Mesenchymal stem cell of adipose (primary cell): ENCODE measurements around a stretch of chr22.

GRCh38 chr22:31943729-31944180 is 580 bp upstream of the YWHAH start:
- CAGE, long polyA plus RNA, result no peak

- CAGE, long polyA plus RNA, result no peak
Observed at GRCh38 chr22:31945726-31946012, 1.3 kb downstream of the YWHAH start.

GRCh38 chr22:31947408-31948512 is 3.4 kb downstream of the YWHAH start:
- CAGE, long polyA plus RNA, result no peak

GRCh38 chr22:32082821-32083129 is 39.7 kb downstream of the SLC5A1 start:
- CAGE, long polyA plus RNA, result no peak

DNA sequence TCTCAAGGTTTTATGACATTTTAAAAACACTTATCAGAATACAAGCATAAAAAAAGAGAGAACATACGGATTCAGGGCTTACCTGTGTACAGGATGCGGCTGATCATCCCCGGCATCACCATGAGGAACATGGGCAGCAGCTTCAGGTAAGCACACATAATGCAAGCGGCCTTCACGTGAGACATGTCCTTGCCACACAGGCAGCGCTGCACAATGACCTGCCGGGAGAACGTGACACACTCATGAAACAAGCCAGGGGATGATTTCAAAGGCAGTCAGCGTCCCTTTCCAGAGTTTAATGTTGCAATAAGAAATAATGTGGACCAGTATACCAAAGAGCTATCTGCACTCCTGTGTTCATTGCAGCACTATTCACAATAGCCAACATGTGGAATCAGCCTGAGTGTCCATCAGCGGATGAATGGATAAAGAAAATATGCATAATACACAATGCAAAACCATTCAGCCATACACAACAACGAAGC is 22.3 kb downstream of the SLC5A4 start:
- CAGE, long polyA plus RNA, result no peak

DNA sequence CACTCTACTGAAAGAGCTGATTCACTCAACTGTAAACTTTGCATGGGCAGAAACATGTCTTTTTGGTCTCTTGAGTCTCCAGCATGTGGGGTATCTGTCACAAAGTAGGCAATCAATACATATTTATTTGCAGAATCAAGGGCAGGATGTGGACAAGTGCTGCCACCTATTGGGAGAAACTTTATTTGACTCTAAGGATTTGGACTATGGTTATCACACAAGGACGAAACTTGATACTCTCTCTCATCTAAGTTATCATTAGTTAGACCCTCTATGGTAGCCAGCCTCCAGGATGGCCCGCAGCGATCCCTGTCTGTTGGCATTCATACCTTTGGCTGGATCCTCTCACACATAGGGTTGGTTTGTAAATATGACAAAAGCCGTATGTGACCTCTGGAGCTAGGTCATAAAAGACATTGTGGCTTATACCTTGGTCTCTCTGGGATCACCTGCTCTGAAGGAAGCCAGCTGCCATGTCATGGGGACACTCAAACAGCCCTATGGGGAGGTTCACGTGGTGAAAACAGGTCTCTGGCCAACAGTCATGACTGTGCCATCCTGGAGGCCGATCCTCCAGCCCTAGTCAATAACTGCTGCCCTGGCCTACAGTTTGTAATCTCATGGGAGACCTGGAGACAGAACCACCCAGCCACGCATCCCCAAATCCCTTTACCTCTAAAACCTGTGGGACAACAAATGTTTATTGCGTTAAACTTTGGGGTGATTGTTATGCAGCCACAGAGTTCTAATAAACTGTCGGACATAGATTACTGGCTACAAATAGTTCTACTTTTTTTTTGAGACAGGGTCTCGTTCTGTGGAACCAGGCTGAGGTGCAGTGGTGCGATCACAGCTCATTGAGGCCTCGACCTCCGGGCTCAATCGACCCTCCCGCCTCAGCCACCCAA is 1.0 kb upstream of the FBXO7 start:
- CAGE, long polyA plus RNA, result no peak

GRCh38 chr22:32487059-32487509 is 12.5 kb downstream of the FBXO7 start:
- CAGE, long polyA plus RNA, result no peak

- CAGE, long polyA plus RNA, result no peak
Observed at GRCh38 chr22:32529908-32530746, 55.5 kb downstream of the FBXO7 start.

- CAGE, long polyA plus RNA, result no peak
Observed at GRCh38 chr22:32558705-32559281, 84.2 kb downstream of the FBXO7 start.

DNA sequence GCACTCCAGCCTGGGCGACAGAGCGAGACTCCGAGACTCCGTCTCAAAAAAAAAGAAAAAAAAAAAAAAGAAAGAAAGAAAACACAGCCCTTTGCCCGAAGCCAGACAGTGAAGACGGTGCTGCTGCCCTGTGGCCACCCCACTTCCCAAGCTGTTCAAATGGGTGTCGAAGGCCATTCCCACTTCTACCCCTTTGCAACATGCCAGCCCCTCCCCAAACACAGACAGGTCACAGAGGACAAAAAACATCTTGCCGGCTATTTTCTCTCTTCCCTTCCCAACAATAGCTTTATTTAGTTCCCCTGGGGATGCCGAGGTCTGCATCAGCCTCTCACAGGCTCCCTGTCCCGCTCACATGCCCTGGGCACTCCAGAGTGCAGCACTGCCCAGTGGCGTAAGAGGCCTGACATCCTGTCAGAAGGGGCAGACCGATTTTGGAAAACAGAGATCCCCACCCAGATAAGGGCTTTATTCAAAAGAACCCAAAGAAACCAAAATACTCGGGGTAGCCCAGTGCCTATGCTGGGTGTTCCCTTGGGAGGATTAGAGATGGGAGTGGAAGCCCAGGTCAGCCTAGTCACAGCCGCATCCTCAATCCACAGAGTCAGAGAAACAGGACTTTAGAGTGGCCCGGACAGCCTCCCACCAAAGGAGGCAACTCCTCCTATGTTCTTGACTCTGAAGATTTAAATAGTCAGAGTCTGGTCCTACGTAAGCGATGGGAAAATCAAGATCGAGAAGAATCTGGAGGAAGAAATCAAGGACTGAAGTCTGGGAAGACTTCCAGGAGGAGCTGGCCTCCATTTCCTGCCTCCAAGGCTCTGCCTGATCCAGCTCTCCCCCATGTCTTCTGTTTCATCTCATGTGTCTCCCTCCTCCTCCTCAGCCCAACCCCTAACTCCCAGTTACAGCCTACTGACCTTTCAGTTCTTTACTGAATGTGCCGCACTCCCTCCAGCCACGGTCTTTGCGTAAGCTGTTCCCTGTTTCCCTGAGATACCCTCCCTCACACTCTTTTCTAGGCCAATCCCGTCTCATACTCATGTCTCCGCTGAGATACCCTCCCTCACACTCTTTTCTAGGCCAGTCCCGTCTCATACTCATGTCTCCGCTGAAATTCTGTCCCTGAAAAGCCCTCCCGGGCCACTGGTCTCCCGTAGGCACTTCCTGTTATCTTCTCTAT is 129.3 kb downstream of the FBXO7 start:
- CAGE, long polyA plus RNA, result no peak

- CAGE, long polyA plus RNA, result no peak
Observed at GRCh38 chr22:32815448-32816216, 14.1 kb downstream of the TIMP3 start.

- CAGE, long polyA plus RNA, result no peak
Observed at GRCh38 chr22:32820911-32821749, 19.6 kb downstream of the TIMP3 start.

DNA sequence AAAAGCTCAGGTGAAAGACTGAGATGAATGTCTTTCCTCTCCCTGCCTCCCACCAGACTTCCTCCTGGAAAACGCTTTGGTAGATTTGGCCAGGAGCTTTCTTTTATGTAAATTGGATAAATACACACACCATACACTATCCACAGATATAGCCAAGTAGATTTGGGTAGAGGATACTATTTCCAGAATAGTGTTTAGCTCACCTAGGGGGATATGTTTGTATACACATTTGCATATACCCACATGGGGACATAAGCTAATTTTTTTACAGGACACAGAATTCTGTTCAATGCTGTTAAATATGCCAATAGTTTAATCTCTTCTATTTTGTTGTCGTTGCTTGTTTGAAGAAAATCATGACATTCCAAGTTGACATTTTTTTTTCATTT is 58.6 kb downstream of the TIMP3 start:
- CAGE, long polyA plus RNA, result no peak

- CAGE, long polyA plus RNA, result no peak
Observed at GRCh38 chr22:32880919-32881730, 79.6 kb downstream of the TIMP3 start.

- CAGE, long polyA plus RNA, result no peak
Observed at GRCh38 chr22:32888981-32889281, 87.4 kb downstream of the TIMP3 start.

- CAGE, long polyA plus RNA, result no peak
Observed at GRCh38 chr22:33299395-33299970, 241.3 kb upstream of the SYN3 start.

DNA sequence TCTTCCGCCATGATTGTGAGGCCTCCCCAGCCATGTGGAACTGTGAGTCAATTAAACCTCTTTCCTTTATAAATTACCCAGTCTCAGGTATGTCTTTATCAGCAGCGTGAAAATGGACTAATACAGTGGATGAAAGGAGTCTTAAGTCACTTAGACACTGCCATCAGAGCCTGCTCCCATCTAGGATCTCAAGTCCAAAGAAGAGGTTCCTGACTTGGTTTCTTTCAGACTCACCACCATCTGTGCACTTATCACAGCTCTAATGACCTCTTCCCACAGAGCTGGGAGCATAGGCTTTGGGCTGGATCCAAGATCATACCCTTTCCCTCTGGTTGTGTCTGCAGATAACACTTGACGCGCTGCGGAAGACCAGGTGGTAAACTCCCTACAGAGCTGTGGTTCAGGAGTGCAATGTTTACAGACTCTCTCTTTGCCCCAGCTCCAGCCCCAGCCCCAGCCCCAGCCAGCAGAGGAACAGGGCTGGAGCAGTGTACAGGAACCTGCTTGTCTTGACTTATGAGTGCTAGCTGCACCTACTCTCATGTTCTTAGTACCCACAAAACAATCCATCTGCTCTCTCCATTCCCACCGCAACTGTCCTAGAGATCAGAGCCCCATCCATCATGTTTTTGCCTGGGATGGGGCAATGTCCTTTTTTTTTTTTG is 274.3 kb upstream of the SYN3 start:
- CAGE, long polyA plus RNA, result no peak

- CAGE, long polyA plus RNA, result no peak
Observed at GRCh38 chr22:33335641-33336313, 277.6 kb upstream of the SYN3 start.

DNA sequence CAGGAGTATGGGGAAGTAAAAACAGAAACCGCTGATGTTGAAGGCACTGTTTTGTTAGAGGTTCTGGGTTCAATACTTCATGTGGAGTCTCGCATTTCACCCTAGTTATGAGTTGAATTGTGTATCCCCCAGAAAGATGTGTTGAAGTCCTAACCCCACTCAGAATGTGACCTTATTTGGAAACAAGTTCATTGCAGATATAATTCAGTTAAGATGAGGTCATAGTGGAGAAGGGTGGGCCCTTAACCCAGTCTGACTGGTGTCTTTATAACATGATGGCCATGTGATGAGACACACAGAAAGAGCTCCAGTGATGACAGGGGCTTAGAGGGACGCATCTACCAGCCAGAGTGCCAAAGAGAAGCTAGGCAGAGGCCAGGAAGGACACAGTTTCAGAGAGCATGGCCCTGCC is 50.4 kb downstream of the LARGE1 start:
- CAGE, long polyA plus RNA, result no peak

DNA sequence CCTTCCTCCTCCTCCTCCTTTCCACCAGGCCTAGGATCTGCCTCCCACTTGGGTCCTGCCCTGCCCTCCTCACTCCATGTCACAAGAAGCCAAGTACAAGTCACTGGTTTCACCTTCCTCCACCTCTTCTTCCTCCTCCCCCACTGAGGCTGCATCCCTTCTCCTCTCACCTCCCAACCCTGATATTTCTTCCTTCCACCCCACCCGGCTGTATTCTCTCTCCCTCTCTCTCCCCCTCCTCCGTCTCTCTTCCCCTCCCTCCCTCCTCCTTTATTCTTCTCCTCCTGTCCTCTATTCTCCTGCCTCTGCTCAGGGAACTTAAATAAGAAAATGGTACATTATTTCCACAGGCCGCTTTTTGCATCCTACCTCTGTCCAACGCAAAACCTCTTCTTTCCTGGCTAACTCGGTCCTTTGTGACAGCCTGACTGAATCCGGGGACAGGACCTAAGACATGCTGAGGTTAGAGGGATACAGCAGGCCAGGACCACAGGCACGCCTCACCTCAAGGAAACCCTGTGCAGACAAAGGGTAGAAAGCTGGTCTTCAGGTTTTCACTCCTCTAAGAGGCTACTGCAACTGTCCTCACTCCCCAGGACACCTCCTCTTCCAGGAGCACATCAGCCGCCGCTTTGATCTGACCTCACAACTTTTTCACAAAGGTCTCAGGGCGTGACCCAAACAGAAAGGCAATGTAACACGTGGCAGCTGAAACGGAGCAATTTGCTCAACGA is 46.4 kb downstream of the LARGE1 start:
- CAGE, long polyA plus RNA, result no peak